Body of pancreas (tissue), 2 donors: ENCODE measurements around a stretch of chr6.

DNA sequence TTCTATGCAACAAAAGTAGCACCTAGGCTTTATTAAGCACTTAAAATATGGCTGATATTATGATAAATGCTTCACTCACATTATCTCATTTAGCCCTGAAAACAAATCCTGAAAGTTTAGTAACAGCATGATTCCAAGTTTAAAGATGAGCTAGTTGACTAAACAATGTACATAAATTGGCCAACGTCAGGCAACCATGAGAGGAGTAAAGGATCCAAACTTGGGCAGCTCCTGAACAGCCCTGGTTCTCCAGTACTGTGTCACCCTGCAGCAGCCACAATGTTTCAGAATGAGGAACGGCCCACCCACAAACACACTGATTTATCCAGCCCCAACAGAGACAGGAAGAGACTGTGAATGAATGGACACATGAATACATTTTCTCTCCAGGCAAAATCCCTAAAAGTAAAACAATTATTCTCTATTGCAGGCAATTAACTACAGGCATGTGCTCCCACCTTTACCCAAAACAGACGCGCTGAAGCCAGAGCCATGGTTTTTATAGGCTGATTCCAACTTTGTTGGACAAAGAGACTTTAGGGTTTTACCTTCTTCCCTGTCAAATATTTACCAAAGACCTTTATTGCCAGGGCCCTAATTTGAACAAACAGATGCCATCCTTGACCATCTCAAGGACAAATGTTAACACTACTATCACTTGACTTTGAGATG, 23.1 kb downstream of the CNKSR3 start:
- PRO-cap, result no peak
- RAMPAGE, long total RNA, 2 experiments, result no peak in any of the 2 experiments

- PRO-cap, result no peak
- RAMPAGE, long total RNA, 2 experiments, result no peak in any of the 2 experiments
These were observed 49.1 kb upstream of the SCAF8 start for GRCh38 chr6:154684035-154684518.

DNA sequence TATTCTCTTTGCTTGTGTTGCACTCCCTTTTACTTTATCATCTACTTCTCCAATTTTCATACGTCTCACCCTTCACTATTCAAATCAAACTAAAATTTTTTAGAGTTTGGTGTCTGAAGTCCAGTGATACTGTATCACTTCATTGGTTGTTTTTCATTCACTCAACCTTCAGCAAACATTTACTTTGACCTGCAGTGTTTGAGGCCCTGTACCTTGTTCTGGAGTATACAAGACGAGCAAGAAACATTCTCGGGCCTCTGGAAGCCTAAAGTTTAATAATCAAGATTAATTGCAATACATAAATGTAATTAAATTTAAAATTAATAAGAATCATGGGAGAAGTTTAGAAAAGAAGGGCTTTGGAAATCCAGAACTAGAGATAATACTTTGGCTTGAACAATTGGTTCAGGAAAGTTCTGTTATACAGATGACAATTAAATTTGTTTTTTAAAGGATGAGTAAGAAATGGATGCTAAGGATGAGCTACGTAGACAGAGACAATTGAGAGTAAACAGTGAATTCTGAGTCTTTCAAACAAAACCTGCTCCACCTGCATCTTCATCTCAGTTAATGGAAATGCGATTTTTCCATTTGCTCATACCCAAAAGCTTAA, 64.8 kb downstream of the SCAF8 start:
- PRO-cap, result no peak
- RAMPAGE, long total RNA, 2 experiments, result no peak in any of the 2 experiments

DNA sequence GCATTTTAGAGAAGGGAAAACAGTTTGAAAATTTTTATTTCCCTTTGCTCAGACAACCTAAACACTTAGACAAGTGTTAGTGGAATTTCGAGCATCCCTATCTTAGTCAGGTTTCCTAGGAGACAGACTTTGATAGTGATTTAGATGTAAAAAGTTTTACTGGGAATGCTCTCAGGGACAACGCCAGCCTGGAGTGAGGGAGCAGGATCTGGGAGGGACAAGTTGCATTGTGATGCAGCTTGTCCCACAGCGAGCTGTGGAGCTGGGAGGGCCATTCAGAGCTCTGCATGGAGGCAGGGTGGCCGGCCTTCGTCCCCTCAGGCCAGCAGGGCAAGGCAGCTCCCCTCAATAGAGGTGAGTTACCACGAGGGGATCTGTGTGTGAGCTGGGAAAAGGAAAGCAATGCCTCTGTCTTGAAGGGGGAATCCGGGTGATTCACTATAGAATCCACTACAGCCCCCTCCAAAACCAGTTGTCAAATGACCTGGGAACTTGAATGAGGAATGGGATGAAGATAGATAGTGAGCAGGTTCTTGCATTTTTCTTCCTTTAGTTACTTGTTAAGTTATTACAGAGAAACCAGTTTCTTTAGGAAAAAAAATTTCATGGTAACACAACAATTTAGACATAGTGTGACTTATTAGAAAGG, 114.8 kb upstream of the CLDN20 start:
- PRO-cap, result no peak
- RAMPAGE, long total RNA, 2 experiments, result no peak in any of the 2 experiments

DNA sequence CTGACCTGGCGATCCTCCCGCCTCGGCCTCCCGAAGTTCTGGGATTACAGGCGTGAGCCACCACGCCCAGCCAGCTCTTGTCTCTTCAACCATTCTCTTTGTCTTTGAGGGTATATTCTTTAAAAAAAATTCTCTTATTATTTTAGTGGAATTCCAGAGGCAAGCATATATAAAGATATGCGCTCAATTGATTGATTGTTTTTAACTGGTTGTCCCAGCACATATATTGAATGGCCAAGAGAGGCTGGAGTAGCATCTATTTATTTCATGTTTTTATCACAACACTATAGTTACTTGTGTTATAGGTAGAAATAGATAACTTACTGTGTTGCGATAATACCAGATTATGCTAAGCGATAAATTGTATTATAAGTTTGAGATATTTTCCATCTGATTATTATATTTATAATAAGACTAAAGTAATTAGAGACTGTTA, 379.3 kb upstream of the NOX3 start:
- PRO-cap, result unidirectional peak, plus-strand start at position 149 of the sequence
- RAMPAGE, long total RNA, 2 experiments, result no peak in any of the 2 experiments

DNA sequence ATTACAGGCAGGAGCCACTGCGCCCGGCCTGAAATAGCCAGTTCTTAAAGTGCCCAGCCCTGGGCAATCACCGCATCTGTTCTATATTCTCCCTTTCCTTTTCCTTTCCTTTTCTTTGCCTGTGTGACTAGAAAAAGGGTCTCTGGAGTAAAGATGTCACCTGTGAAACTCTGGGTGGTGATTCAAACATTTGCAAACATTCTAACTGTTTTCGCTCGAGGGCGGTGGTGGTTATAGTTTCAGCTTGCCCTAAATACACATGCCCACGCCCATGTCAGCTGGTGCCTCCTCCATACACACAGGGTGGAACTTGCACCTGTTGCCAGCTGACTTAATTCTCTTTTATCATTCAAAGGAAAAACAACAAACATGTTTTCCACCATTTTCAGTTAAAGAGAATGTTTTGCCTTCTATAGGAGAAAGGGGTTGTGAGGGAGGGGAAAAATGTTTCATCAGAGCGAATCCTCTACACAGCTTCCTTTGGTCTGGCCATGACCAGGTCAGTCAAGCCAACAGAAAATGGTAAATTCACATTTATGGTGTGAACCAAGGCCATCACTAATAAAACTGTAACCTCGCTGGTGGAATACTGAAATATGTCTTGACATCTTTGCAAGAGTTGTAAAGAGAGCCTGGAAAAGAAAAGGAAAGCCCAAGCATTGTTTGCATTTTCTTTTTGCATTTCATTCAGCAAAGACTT, 381.8 kb upstream of the ARID1B start:
- PRO-cap, result no peak
- RAMPAGE, long total RNA, 2 experiments, result no peak in any of the 2 experiments

DNA sequence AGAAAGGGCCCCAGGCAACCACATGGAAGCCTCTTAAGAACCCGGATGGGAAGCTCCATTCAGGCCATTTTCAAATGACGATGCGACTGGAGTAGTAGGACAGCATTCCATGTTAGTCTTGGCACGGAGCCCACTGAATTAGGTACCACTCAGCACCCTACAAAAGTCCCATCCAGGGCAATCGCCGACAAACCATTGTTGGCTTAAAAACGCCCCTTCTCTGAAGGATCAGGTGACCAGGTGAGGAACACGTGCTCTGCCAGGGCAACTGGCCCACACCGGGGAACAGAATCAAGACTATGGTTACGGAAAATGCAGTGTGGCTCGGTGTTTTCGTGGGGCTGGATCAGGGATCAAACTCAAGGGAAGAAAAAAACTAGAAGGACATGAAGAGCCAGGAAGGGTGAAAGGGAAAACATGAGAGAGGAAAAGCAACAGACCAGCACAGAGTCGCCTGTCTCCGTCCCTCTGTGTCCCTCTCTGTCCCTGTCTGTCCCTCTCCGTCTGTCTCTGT, 177.8 kb upstream of the ARID1B start:
- PRO-cap, result no peak
- RAMPAGE, long total RNA, 2 experiments, result no peak in any of the 2 experiments

GRCh38 chr6:156688020-156688631, 89.1 kb upstream of the ARID1B start:
- PRO-cap, result no peak
- RAMPAGE, long total RNA, 2 experiments, result no peak in any of the 2 experiments

DNA sequence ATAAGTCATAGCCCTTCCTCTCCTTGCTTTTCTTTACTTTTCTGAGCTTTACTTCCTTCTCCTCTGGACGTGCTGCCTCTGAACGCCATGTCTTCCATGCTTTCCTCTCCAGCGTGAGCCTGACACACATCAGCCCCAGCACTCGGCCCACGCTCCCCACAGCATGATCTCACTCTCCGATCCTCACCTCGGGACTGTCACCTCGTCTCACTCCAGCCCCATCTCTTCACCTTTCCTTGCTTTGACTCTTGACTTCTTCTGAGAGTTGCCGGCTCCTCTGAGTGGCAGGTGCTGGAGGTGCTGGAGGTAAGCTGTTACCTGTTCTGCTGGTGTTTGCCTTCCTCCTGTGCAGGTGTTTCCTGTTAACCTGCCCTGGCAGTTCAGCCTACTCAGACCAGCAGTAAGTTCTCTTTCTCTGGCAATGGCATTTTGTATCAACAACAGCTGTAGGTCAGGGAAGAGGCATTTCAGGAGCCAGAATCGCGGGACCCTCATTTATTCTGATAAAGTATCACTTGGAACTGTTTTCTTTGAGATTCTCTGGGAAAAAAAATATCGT, 106.4 kb downstream of the ARID1B start:
- PRO-cap, result unidirectional peak, plus-strand start at position 378 of the sequence
- RAMPAGE, long total RNA, 2 experiments, result no peak in any of the 2 experiments

GRCh38 chr6:156932986-156934031, 156.1 kb downstream of the ARID1B start:
- PRO-cap, result no peak
- RAMPAGE, long total RNA, 2 experiments, result no peak in any of the 2 experiments

- PRO-cap, result no peak
- RAMPAGE, long total RNA, 2 experiments, result no peak in any of the 2 experiments
These were observed 200.7 kb downstream of the ARID1B start for GRCh38 chr6:156977763-156978457.

DNA sequence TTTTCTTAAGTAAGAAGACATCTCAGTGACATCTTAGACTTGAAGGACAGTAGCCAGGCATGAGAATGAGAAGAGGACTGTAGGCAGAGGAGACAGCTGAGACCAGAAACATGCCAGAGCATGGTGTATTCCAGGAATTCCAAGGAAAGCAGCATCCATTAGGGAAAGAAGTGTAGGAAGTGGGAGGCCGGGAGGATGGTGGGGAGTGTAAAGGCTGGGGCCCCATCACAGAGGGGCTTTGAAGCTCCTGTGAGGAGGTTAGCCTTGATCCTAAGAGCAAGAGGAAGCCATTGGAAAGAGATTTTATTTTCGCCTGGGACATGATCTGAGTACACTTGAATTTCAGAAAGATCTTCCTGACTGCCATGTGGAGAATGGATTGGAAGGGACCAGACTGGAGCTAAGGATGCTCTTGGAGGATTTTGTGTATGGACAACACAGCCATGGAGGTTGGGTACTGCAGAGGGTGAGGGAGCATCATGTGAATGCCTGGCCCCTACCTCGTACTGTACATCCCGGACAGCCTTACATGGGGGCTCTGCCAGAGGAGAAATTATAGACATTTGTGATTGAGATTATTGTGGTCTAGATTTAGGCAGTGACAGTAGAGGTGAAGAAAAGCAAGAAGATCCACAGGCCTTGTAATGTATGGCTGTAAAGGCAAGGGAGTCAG, 225.8 kb downstream of the ARID1B start:
- PRO-cap, result no peak
- RAMPAGE, long total RNA, 2 experiments, result start-site peak on the plus strand in 1 of 2 experiments, centred at position 561 of the sequence, 5 reads per replicate

GRCh38 chr6:157062317-157062839, 260.9 kb downstream of the TMEM242 start:
- PRO-cap, result no peak
- RAMPAGE, long total RNA, 2 experiments, result no peak in any of the 2 experiments

DNA sequence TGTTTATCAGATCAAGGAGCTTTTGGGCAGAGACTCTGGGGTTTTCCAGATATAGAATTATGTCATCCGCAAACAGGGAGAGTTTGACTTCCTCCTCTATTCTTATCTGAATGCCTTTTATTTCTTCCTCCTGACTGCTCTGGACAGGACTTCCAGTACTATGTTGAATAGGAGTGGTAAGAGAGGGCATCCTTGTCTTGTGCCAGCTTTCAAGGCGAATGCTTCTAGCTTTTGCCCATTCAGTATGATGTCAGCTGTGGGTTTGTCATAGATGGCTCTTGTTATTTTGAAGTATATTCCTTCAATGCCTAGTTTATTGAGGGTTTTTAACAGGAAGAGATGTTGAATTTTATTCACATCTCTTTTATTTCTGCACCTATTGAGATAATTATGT, 198.8 kb downstream of the ZDHHC14 start:
- PRO-cap, result no peak
- RAMPAGE, long total RNA, 2 experiments, result no peak in any of the 2 experiments

- PRO-cap, result no peak
- RAMPAGE, long total RNA, 2 experiments, result no peak in any of the 2 experiments
These were observed 175.5 kb upstream of the SNX9 start for GRCh38 chr6:157647336-157648137.

DNA sequence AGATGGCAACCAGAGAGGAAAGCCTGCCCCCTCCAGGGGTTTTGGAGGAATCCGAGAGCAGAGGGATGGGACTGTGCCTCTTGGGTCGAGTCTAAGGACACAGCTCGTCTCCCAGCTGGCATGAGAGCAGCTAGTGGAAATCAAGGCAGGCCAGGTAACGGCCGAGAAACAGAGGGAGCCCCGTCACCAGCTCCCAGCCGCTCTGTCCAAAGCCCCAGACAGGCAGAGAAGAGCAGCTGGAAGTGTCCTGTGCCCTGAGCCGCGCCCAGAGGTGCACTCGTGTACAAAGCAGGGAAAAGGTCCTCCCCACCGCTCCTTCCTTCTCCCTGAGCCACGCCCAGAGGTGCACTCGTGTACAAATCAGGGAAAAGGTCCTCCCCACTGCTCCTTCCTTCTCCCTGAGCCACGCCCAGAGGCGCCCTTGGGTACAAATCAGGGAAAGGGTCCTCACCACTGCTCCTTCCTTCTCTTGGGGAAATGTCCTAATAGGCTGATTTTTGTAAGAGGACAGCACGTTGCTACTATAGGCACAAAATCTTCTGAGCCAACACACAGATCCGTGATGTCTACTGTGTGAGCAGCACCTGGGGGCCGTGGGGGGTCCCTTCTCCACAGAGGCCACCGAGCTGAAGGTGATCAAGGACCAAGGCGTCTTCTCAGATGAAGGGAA, 133.8 kb upstream of the SNX9 start:
- PRO-cap, result no peak
- RAMPAGE, long total RNA, 2 experiments, result no peak in any of the 2 experiments

DNA sequence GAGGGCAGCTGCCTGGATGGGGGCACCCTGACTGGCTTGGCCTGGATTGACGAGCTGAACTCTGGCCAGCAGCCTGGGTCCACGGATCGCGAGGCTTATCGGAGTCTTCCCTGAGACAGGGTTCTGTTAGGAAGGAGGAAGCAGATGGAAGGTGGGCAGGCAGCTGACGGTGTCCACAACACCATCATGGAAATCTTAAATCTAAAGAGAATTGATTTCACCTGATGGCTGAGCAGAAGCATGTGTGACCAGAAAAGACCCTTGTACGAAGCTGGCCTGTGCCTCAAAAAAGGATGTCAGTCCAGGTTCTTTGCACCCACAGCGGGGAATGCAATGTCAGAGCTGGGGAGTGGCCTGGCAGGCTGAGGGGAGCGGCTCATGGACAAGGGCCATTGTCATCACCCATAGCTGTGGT, 109.4 kb upstream of the SNX9 start:
- PRO-cap, result no peak
- RAMPAGE, long total RNA, 2 experiments, result no peak in any of the 2 experiments

GRCh38 chr6:157725541-157725740, 97.6 kb upstream of the SNX9 start:
- PRO-cap, result no peak
- RAMPAGE, long total RNA, 2 experiments, result no peak in any of the 2 experiments

GRCh38 chr6:157755679-157756124, 67.3 kb upstream of the SNX9 start:
- PRO-cap, result no peak
- RAMPAGE, long total RNA, 2 experiments, result no peak in any of the 2 experiments

- PRO-cap, result no peak
- RAMPAGE, long total RNA, 2 experiments, result no peak in any of the 2 experiments
These were observed 54.0 kb upstream of the SNX9 start for GRCh38 chr6:157768988-157769525.